ENCODE data around the gene BARHL2.

GRCh38 chr1:89932863-89934166 lies 61.6 kb upstream of the ZNF326 start:
- PRO-cap: no peak

GRCh38 chr1:90022074-90022469 lies 27.2 kb downstream of the ZNF326 start:
- PRO-cap: no peak

DNA sequence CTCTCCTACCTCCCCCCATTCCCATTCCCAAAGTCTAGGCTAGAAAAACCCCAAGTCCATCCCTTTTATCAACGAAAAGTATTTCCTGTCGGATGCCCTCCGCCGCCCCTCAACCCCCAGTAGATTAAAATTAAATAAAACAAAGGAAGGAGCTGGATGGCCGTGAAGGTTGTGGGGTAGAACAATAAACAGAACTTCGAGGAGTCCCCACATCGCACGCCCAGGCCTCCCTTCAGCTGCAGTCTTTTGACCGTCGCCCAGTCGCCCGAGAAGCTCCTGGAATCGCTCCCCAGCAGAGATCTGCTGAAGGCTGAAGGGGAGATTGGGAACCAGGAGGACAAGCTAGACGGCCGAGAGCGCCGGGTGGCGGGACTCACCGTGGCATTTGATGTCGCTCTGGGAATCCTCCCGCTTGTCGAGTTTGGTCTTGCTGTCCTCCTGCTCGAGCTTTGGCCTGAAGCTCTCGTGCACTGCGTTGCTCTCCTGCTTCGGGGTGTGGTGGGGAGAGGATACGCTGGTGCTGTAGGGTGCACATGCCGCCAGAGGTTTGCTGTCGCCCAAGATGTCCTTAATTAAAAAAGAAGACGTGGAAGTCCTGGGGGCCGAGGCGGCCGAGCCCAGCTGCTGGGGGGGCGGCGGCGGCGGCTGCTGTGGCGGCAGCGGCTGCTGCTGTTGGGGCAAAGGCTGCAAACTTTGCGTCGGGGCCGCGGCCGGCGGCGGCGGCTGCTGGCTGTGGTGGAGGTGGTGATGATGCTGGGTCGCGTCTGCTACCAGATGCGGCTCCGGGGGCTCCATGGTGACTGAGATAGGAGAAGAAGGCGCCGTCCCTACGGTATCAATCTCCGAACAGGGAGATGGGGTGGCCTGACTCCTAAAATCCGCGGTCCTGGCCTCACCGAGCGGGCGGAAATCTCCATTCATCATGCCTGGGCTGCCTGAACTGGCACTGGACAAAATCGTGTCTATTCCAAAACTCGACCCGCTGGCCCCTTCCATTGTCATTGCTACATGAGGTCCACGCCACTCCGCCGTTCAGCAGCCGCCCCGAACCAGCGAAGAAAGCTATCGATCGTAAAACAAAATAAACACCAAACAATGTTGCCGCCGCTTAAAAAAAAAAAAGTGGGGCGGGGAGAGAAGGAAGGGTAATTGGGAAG lies at the start of gene BARHL2:
TSS of gene BARHL2 (minus strand) at position 1,109 of the 1,157 bp plus-strand sequence.
- PRO-cap: no peak

- PRO-cap: no peak
Measured at GRCh38 chr1:90850853-90851885, 134.1 kb upstream of the BARHL2 start.

GRCh38 chr1:90966994-90967693 lies 54.7 kb downstream of the ZNF644 start:
- PRO-cap: no peak

DNA sequence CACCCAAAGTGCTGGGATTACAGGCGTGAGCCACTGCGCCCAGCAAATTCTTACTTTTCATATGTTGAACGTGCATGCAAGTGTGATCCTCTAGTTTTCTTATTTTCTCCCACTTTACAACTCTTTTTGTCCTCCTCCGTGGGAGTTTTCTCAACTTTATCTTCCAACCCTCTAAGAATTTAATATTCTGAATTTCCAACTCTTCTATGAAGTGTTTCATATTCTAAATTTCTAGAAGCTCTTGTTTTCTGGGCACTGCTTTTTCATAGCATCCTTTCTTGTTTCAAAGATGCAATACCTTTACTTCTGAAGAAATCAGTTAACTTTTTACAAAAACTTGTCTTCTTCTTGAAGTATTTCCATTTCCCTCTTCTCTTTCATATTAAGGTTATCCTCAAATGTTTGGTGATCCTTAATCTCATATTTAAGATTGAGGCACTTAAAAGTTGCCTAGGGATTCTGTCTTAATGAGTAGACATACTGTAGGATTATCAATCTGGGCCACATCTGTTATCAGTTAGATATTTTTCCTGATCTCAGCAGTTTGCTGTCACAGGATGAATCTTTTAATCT lies 14.3 kb downstream of the ZNF644 start:
- PRO-cap: no peak

DNA sequence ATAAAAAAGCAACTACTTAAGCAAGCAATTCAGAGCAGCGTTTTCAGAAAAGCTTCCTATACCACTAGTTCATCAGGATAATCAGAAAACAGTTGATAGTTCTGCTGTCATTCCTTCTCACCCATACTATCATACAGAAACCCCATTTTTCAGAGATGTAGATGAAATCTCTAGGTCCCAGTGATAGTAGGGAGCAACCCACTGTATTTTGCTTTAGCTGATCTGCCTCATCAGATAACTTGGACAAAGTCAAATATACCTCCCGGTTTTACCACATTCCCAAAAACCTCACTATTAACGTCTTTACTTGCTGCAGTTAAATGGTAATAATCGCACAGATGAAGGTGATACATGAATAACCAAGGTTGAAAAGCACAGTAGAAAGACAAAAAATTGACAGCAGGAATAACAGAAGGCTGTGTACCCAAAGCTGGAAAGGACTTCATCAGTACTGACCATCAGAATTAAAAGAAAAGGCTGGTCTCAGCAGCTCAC lies 13.3 kb downstream of the ZNF644 start:
- PRO-cap: no peak

GRCh38 chr1:91020940-91021849 lies 640 bp downstream of the ZNF644 start:
- PRO-cap: bidirectional peak, plus-strand start at chr1:91021909, minus-strand start at chr1:91021798

DNA sequence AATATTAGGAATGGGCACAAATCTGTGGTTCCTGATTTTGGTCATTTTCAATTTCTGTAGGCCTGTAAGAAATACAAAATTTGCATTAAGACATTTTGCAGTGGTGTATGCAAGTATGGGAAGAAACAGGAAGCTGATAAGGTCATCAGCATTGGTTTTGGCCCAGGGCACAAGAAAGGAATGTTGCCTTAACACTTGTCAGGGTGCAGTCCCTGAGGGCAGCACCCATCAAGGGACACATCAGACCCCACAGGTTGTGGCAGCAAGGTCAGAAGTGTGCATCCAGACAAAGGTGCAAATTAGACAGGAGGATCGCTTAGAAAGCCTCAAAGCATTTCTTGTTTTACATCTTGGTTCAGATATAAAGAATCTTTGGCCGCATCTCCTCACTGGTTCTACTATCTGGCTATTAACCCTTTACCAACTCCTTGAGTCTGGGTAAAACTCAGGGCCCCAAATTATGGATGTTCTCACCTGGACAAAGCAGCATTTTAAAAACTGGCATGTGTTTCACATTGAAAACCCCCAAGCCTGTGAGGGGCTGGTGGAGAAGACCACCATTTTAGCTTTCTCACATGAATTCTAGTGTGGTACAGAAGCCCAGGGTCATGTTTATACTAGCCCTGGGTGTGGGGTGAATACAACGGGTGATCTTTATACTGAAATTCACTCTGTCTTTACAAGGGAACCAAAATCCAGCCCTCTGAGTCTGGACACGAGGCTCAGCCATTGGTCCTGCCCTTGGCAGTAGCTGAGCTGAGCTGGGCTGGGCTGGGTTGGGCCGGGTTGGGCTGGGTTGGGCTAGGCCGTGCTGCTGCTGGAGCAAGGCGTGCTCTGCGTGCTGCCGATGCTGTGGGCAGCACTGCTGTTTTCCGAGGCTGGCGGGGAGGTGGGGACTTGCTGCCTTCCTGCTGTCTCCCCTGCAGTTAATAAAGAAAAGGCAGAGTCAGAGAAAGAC lies 182.6 kb downstream of the CDC7 start:
- PRO-cap: no peak

DNA sequence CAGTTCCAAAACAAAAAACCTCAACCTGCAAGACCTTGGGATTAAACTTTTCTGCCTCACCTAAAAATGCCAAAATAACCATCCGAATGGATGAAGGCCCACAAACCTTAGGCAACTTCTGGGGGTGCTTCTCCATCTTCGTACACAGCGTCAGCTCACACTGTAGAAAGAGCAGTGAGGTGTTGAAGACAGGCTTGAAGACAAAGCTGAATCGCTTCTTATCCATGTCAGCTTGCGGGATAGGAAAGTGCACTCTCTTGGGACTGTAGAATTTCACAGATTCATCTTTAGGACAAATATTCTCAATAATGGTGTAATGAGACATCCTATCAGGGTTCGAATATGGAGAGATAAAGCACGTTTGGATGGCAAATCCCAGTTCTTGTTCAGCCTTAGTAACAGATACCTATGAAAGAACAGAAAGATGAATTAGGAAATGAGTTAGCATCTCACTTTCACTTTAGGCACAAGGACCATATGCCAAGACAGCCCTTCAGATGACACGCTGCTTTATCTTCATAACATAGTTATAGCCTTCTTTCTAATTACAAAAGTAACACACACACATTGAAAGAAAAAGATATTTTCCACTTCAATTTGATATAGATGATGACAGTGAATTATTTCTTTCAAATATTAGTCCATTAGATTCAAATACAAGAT lies 173.7 kb downstream of the TGFBR3 start:
- PRO-cap: no peak

DNA sequence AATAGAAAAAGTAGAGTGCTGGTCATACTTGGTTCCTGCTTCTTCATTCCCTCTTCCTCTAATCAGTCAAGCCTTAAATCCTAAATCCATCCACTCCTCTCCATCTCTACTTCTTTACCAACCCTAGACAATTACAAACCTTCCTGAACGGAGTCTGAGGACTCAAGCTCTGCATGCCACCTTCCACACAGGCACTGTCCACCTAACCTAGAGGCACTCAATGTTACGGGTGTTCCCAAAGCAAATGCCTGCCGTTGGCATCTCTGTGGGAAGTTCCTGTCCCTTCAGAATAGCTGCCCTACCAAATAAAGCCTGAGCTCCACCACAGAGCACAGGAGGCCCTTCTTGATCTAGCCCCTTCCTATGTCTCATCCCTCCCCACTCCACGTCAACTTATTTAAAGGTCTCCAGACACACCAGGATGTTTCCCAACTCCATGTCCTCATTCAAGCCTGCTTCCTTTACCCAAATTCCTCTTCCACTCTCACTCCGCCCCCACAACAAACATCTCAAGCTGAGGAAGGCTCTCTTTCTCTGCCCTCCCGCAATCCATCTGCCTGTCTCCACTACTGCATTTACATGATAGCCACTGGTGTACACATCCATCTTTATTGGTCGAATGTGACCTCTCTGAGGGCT lies 87.8 kb downstream of the TGFBR3 start:
- PRO-cap: no peak

DNA sequence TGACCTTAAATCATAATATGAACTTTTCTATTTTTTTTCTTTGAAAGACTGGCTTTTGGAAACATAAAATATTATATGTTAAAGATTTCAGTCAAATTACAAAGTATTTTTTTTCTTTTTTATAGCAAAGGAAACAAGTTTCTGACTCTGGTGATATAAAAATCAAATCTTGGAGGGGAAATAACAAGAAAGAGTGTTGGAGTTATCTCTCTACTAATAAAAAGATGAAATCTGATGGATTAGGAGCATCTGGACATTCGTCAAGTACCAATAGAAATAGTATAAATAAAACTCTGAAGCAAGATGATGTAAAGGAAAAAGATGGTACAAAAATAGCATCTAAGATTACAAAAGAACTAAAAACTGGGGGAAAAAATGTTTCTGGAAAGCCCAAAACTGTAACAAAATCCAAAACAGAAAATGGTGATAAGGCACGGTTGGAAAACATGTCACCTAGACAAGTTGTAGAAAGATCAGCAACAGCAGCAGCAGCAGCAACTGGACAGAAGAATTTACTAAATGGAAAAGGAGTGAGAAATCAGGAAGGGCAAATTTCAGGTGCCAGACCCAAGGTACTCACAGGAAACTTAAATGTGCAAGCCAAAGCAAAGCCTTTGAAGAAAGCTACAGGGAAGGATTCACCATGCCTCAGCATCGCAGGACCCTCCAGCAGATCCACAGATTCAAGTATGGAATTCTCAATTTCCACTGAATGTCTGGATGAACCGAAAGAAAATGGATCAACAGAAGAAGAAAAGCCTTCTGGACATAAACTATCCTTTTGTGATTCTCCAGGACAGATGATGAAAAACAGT lies 40.8 kb upstream of the C1orf146 start:
- PRO-cap: no peak

GRCh38 chr1:92278213-92279082 lies 20.3 kb downstream of the GLMN start:
- PRO-cap: no peak

DNA sequence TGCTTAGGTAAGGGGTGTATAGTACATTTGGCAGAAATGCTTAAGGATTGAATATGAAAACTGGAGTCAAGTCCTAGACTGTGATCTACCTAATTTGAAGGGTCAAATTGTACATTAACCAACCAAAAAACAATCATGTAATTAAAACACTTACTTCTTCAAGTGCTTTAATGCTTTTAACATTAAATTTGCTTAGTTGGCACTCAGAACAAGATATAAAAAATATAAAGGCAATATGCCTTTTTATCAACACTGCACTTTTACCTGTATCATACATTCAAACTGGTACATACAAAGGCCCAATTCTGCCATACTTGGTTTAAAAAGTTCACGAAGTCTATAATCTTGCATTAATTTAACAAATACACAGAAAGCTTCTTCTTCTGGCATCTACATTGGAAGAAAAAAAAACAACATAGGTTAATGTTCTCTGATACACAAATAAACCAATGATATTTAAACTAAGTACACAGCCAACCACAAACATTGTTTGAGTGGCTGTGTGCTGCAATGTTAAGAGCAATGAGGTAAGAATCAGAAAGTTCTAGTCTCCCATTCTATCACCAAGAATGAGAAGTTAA lies 87.2 kb downstream of the EVI5 start:
- PRO-cap: no peak

DNA sequence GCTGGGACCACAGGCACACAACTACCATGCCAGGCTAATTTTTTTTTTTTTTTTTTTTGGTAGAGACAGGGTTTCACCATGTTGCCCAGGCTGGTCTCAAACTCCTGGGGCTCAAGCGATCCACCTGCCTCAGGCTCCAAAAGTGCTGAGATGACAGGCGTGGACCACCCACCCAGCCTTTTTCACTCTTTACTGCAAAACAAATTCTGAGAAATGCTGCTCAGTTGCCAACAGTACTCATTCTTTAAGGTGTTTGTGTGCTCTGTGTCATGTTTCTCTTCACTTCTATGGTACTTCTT lies 39.9 kb downstream of the EVI5 start:
- PRO-cap: no peak

- PRO-cap: bidirectional peak, plus-strand start at chr1:92785439, minus-strand start at chr1:92785437
Measured at GRCh38 chr1:92785239-92785733, 378 bp upstream of the EVI5 start.

DNA sequence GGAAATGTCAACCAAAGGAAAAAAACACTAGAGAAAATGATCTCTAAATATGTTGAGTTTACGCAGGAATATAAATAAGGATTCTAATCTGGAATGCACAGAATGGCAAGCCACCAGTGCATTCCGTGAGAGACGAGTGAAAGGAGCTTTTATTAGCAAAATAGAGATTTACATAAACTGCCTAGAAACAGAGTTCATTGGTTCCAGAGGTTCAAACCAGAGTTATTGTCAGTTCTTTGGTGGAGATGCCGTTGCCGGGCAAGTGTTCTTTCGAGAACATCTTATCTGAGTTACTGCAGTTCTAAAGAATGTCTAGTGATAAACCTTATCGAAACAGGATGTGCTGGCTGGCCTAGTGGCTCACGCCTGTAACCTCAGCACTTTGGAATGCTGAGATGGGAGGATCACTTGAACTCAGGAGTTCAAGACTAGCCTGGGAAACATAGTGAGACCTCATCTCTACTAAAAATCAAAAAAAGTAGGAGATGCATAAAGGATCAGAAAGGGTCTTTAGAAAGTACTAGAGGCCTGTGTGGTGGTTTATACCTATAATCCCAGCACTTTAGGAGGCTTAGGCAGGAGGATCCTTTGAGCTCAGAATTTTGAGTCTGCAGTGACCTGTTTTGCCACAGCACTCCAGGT lies 19.9 kb upstream of the EVI5 start:
- PRO-cap: no peak

GRCh38 chr1:92857730-92858176 lies 25.9 kb downstream of the RPL5 start:
- PRO-cap: no peak

DNA sequence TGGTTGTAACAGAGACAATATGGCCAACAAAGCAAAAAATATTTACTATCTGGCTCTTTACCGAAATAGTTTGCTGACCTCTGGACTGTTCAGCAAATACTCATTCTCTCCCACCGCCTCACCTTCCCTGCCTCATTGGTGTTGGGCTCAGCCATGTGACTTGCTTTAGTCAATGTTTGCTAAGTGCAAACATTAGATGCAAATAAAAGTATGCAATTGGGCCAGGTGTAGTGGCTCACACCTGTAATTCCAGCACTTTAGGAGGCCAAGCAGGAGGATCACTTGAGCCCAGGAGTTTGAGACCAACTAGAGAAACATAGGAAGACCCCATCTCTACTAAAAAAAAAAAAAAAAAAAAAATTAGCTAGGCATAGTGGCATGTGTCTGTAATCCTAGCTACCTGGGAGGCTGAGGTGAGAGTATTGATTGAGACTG lies 55.1 kb downstream of the RPL5 start:
- PRO-cap: no peak

- PRO-cap: no peak
Measured at GRCh38 chr1:92990836-92991312, 29.6 kb upstream of the DIPK1A start.

Data from SUDHL5 (cell line).